ENCODE measurements around the gene RAP2C.

GRCh38 chrX:129603761-129604254 lies 50.9 kb downstream of the APLN start:
- PRO-cap, 6 experiments = peak in 5 of 6 experiments; most common plus-strand start chrX:129604114 (in 5); most common minus-strand start chrX:129604042 (in 4)
- RAMPAGE, long total RNA, 2 experiments = no peak in any of the 2 experiments
- RRBS = no CpG with 5 or more reads among the region's 12 CpGs

DNA sequence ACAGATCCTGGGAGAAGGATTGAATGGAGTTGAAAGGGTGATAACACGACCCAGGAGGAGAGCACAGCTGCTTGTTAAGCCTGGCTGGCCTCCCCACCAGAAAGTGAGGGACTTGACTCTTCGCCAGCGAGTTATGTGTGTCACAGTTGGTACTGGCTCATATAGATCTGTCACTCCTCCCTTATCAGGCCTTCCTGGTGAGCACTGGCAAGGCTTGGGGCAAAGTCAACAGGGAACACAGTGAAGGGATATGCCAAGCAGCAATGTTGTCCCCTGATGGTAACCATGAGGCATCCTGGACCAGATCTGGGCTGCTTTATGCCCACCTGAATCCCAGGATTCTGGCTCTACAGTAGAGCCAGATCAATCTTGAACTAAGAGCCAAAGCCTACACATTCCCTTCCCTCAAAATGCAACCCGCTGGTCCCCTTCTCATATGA lies 35.7 kb downstream of the APLN start:
- PRO-cap, 6 experiments = no peak in any of the 6 experiments
- RAMPAGE, long total RNA, 2 experiments = no peak in any of the 2 experiments
- RRBS = no CpG with 5 or more reads among the region's 4 CpGs

DNA sequence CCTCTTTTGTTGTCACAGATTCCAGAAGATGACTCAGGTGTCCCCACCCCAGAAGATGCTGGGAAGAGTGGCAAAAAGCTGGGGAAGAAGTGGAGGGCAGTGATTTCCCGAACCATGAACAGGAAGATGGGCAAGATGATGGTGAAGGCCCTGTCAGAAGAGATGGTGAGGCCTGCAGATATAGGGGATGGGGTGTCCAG lies 8.6 kb downstream of the SASH3 start:
- PRO-cap, 6 experiments = no peak in any of the 6 experiments
- RAMPAGE, long total RNA, 2 experiments = no peak in any of the 2 experiments
- RRBS = no CpG with 5 or more reads among the region's 1 CpG

GRCh38 chrX:129797307-129797695 lies 17.6 kb downstream of the SASH3 start:
- PRO-cap, 6 experiments = no peak in any of the 6 experiments
- RAMPAGE, long total RNA, 2 experiments = no peak in any of the 2 experiments
- RRBS = no CpG with 5 or more reads among the region's 1 CpG

GRCh38 chrX:129932038-129932618 lies 26.2 kb downstream of the UTP14A start:
- PRO-cap, 6 experiments = peak in 6 of 6 experiments; most common plus-strand start chrX:129932516 (in 4); most common minus-strand start chrX:129932195 (in 4)
- RAMPAGE, long total RNA, 2 experiments = no peak in any of the 2 experiments
- RRBS = 2% methylated on average over 7 of the region's 63 CpGs

- PRO-cap, 6 experiments = no peak in any of the 6 experiments
- RAMPAGE, long total RNA, 2 experiments = no peak in any of the 2 experiments
- RRBS = 28% methylated on average over 2 of the region's 14 CpGs
Observed at GRCh38 chrX:130020744-130021316, 38.4 kb downstream of the BCORL1 start.

DNA sequence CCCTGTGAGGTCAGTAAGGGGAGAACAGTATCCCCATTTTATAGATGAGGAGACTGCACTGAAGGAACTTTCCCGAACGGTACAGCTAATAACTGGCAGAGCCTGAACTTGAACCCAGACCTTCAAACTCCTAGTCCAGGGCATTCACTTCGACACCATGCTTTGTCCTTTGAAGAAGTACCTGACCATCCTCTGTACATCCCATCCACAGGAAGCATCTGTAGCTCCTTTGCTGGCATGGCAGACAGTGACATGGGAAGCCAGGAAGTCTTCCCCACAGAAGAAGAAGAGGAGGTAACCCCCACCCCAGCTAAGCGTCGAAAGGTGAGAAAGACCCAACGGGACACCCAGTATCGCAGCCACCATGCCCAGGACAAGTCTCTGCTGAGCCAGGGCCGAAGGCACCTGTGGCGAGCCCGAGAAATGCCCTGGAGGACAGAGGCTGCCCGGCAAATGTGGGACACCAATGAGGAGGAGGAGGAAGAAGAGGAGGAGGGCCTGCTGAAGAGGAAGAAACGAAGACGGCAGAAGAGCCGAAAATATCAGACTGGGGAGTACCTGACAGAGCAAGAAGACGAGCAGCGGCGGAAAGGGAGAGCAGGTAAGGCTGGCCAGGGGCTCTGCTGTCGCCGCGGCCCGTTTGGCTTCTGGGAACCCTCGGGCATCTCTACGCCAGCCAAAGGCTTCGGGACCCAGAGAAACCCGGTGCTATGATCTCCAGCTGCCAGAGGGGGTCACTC lies 42.5 kb downstream of the BCORL1 start:
- PRO-cap, 6 experiments = no peak in any of the 6 experiments
- RAMPAGE, long total RNA, 2 experiments = no peak in any of the 2 experiments
- RRBS = 40% methylated on average over 1 of the region's 25 CpGs

GRCh38 chrX:130085515-130086362 lies 24.6 kb downstream of the ELF4 start:
- PRO-cap, 6 experiments = peak in 2 of 6 experiments; most common plus-strand start chrX:130085986 (in 2); most common minus-strand start chrX:130085880 (in 2)
- RAMPAGE, long total RNA, 2 experiments = no peak in any of the 2 experiments
- RRBS = no CpG with 5 or more reads among the region's 10 CpGs

GRCh38 chrX:130091854-130092746 lies 18.2 kb downstream of the ELF4 start:
- PRO-cap, 6 experiments = no peak in any of the 6 experiments
- RAMPAGE, long total RNA, 2 experiments = no peak in any of the 2 experiments
- RRBS = no CpG with 5 or more reads among the region's 12 CpGs

GRCh38 chrX:130108260-130108952 lies 1.9 kb downstream of the ELF4 start:
- PRO-cap, 6 experiments = no peak in any of the 6 experiments
- RAMPAGE, long total RNA, 2 experiments = no peak in any of the 2 experiments
- RRBS = no CpG with 5 or more reads among the region's 6 CpGs

DNA sequence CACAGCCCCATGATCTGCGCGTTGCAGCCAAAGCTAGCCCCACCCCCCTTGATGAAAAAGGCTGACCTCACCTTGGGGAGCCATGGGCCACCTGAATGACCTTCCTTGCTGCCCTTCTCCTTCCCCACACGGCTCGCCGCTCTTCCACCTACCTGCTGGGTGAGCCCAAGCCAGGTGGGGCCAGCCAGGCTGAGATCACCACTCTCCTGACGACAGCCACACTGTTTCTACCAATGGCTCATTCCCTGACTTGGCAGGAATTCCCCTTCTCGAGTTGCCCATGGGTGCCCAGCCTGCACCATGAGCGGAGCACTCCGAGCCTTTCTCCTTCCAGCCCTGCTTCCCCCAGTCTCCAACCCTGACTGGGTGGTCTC lies 4.0 kb upstream of the ELF4 start:
- PRO-cap, 6 experiments = no peak in any of the 6 experiments
- RAMPAGE, long total RNA, 2 experiments = no peak in any of the 2 experiments
- RRBS = no CpG with 5 or more reads among the region's 9 CpGs

DNA sequence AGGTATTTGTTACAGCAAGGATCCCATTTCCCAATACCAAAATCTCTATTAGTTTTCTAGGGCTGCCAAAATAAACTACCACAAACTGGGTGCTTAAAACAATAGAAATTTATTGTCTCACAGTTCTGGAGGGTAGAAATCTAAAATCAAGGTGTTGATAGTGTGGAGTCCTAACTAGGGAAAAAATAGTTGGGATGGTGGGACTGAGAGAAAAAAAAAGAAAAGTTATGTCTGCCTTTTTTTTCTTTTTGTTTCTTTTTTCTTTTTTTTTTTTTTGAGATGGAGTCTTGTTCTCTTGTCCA lies 131.0 kb downstream of the RBMX2 start:
- PRO-cap, 6 experiments = no peak in any of the 6 experiments
- RAMPAGE, long total RNA, 2 experiments = no peak in any of the 2 experiments

DNA sequence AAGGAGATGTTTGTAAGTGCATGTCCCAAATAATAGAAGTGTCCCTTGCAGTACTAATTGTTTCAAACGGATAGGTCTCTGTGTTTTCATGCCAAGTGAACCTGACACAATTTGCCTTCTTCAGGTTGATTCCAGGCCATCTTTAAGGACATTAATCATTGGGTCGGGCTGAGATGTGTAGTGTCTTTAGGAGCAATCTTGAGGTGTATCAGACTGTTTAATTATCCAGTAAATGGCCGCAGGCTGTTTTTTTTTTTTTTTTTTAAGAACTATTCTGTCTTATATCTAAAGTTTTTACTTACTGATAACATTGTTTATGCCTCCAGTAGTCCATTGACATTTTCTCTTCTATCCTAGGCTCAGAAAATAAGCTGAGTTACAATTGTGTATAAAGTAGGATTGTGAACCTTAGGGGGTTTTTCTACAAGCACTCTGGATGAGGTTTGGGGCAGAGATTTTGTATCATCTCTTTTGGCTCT lies 75.2 kb downstream of the IGSF1 start:
- PRO-cap, 6 experiments = no peak in any of the 6 experiments
- RAMPAGE, long total RNA, 2 experiments = no peak in any of the 2 experiments
- RRBS = no CpG with 5 or more reads among the region's 3 CpGs

DNA sequence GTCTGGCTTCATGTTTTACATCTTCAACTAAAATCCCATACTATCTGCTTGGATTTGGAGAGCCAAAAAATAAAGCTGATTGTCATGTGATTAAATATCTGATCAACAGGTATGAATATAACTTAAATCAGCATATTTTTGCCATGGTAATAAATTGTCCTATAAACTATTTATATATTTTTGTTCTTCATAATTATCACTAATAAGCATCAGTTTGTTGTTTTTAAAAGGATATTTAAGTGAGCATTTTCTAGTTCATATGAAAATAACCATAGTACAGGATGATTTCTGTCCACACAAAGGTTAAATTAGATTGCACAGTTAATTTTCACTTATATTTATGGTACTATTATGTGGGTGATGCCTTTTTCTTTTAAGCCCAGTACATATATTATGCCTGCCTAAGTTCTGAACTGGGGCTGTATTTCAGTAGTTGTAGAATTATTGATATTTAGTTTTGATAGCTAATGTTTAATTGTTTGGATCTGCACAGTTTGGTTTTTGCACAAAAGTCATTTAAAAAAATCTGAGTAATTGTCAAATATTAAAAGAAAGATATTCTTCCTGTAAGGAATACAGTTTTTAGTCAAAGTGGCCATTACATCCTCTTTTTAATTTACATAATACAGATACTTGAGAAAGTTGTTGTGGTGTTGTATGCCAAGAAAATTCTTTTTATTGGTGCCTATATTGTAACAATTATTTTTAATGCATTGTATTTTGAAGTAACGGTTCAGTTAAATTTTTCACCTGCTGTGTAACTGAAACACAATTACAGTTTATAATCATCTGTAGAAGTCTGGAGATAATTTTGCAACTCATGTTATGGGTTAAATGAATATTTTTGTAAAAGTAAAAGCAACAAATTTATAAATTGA lies 52.1 kb downstream of the STK26 start:
- PRO-cap, 6 experiments = no peak in any of the 6 experiments
- RAMPAGE, long total RNA, 2 experiments = no peak in any of the 2 experiments
- RRBS = no CpG with 5 or more reads among the region's 1 CpG

GRCh38 chrX:132219083-132219998 lies at the start of gene RAP2C:
Gene RAP2C, minus strand, starts transcription at chrX:132219447.
- PRO-cap, 6 experiments = peak in 6 of 6 experiments; most common minus-strand start chrX:132219447 (in 6)
- RAMPAGE, long total RNA, 2 experiments = start-site peak on the minus strand in 2 of 2 experiments, at chrX:132219432-132219453 at its widest, 75 to 95 reads per replicate
- RRBS = no CpG with 5 or more reads among the region's 12 CpGs

DNA sequence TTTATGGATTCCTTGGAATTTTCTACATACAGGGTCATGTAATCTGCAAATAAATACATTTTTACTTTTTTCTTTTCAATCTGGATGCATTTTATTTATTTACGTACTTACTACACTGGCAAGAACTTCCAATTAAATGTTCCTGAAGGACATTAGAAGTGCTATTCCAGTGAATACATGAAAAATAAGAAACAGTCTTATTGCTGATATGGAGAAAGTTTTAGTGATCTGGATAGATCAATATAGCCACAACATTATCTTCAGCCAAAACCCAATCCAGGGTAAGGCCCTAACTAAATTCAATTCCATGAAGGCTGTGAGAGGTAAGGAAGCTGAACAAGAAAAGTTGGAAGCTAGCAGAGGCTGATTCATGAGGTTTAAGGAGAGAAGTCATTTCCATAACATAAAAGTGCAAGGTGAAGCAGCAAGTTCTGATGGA lies 62.0 kb upstream of the RAP2C start:
- PRO-cap, 6 experiments = no peak in any of the 6 experiments
- RAMPAGE, long total RNA, 2 experiments = no peak in any of the 2 experiments
- RRBS = no CpG with 5 or more reads among the region's 1 CpG

GRCh38 chrX:132416916-132417332 lies 71.9 kb downstream of the MBNL3 start:
- PRO-cap, 6 experiments = no peak in any of the 6 experiments
- RAMPAGE, long total RNA, 2 experiments = no peak in any of the 2 experiments
- RRBS = no CpG with 5 or more reads among the region's 1 CpG

DNA sequence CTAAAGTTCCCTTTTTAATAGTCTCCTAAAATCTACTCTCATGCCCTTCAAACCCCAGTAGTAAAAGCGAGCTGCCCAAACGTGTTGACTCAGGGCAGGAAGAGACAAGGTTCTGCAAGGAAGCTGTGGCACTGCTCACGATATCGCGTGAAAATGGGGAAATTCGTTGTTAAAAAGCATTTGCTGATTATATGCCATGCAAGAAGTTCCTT lies 555 bp downstream of the MBNL3 start:
- PRO-cap, 6 experiments = peak in 1 of 6 experiments; most common plus-strand start position 92 of the sequence (in 1)
- RAMPAGE, long total RNA, 2 experiments = no peak in any of the 2 experiments
- RRBS = no CpG with 5 or more reads among the region's 6 CpGs

DNA sequence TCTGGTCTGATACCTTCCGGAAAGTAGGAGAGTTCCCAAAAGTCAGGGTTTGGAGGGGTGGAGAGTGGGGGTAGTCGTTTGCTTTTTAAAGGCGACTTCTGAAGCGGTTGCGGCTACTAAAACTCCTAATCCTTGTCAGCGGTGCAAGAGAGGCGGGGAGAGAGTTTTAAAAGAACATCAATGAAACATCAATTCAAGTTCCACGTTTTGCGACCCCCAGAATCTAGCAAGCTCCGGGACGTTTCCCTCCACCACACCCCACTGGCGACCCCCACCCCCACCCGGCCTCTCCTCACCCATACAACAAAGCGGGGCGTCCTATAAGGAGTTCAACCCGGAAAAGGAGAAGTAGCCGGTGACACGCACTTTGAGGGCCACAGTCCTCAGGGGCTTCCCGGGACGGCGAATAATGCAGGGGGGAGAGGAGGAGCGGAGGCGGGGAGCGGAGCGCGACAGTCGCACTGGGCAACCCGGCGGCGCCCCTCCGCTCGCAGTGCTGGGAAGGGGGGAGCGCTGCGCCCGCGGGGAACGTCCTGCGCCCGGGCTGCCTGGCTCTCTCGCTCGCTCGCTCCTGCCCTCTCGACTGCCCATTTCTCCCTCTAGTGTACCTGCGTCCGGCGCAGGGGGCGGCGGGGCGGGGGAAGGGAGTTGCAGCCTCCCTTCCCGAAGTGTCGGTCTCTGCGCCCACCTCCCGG lies 1.0 kb downstream of the GPC4 start:
- PRO-cap, 6 experiments = no peak in any of the 6 experiments
- RAMPAGE, long total RNA, 2 experiments = no peak in any of the 2 experiments
- RRBS = 2% methylated on average over 41 of the region's 53 CpGs

- PRO-cap, 6 experiments = no peak in any of the 6 experiments
- RAMPAGE, long total RNA, 2 experiments = no peak in any of the 2 experiments
- RRBS = no CpG with 5 or more reads among the region's 1 CpG
Observed at GRCh38 chrX:134520124-134520552, 60.2 kb downstream of the HPRT1 start.